ENCODE measurements around a stretch of chr2.

GRCh38 chr2:10758753-10759218 is 37.4 kb downstream of the ATP6V1C2 start:
- RRBS = 90% methylated on average over 1 of the region's 10 CpGs

- RRBS = no CpG with 5 or more reads among the region's 18 CpGs
These were observed 41.2 kb downstream of the ATP6V1C2 start for GRCh38 chr2:10762536-10763224.

DNA sequence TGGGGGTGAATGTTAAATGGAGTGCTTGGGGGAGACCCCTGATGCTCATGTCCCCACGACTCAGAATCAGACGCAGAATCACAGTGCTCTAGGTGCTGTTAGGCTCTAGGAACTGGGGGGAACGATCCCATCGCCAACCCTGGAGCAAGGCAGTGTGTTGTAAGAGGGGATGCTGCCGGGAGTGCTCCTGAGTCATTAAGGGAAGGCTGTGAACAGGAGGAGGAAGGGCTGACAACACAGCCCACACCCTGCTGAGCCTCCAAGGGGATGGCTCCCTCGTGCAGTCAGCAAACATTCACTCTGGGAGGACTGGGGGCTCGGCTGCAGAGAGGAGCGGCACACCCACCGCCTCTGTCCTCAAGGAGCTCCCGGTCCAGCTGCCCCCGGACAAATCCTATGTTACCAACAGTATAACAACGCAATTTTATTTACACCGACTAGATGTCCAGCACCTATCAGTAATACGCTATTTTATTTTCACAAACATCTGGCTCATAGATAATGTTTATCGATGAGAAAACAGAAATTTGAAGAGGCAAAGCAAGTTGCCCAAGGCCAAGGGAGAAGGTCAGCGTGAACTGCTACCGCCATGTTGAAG is 33.9 kb upstream of the KCNF1 start:
- RRBS = no CpG with 5 or more reads among the region's 17 CpGs

DNA sequence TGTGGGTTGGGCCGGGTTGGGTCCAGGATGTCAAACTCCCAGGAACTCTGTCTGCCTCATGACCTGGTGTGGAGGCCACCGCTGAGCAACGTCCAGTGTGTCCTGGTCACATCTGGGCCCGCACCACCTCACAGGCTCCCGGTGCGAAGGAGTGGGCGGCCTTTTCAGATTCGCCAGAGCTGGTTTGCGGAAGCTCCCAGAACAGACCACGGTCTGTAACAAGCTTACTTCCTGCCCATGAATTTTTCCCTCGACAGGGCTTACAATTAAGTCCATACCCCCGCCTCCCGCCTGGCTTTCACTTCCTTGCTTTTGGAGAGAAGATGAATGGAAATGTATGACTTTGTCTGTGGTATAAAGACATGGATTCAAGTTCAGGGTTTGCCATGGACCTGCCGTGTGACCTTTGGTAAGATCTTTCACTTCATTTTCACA is 31.2 kb upstream of the KCNF1 start:
- RRBS = no CpG with 5 or more reads among the region's 14 CpGs

- RRBS = 66% methylated on average over 1 of the region's 17 CpGs
These were observed 2.5 kb downstream of the KCNF1 start for GRCh38 chr2:10914068-10914723.

DNA sequence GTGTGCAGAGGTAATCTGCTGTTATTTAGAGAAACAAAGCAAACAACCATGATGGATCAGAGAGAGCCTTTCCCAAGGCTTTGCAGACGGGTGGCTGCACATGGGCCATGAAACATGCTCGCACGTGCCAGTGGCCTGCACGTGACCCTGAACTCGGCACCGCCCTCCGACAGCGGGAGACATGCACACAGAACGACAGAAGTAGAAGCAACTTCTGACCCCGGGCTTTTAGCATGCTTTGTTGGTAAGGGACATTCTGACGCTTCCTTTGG is 108.7 kb upstream of the C2orf50 start:
- RRBS = no CpG with 5 or more reads among the region's 11 CpGs

DNA sequence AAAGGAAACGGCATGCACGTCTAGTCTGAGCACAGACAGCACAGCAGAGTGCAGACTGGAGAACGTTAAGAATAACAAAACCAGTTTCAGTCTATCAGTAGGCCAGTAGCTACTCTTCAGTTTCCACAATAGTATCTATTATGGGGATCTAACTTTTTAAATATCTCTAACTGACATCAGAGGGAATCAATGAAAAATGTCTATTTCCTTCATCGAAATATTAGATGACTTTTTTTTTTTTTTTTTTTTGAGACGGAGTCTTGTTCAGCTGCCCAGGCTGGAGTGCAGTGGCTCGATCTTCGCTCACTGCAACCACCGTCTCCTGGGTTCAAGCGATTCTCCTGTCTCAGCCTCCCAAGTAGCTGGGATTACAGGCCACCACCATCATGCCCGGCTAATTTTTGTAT is 26.1 kb downstream of the SLC66A3 start:
- RRBS = no CpG with 5 or more reads among the region's 10 CpGs

DNA sequence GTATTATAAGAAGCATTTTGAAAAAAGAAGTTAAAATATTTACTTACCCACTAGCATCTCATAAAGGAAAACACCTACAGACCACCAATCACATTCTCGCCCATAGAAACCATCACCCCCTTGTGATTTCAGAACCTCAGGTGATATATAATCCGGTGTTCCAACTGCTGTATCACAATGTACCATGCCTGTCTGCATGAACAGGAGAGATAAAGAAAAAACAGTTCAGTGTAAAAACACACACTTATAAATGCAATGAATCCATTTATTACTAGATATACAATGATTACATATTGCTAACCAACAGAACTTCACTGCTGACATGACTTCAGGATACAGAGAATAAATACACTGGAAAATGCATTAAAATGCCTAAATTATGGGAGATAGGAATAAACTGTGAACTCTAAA is 71.9 kb downstream of the SLC66A3 start:
- RRBS = no CpG with 5 or more reads among the region's 2 CpGs

DNA sequence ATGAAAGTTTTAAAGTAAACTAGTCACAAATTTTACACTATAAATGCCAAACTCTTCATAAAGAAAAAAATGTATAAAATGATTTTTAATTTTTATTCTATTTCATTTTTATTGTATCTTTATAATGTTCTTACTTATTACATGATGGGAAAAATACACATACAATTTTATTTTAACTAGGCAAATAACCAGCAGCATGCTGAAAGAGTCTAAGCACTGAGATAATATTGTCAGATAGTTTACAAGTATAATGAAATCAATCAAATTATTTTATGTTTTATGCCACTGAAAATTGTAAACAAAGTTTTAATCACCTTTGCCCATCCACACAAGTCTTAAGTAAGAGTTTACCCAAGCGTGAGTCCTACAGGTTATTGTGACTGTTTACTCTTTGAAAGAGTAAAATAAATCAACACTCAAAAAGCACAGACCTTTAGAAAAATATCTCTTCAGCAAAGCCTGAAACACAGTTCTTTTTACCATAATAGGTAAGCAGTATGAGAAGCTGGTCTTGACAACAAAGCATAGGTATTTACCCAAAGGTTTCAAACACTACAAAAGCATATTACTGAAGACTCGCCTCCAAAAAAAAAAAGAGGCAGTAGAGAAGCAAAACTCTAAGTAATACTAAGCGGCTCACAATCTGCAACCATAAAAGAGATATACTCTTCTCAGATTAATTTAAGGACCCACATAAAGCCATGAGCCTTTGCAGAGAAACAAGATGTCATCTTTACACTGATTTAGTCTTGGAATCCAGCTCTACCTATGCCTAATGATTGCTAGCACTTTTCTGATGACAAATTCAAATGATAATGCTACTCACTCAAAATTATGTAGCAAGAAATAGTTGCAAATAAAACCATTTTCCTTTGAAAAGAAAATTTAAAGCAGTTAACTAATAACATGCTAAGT is 3.7 kb downstream of the ROCK2 start:
- RRBS = no CpG with 5 or more reads among the region's 3 CpGs

DNA sequence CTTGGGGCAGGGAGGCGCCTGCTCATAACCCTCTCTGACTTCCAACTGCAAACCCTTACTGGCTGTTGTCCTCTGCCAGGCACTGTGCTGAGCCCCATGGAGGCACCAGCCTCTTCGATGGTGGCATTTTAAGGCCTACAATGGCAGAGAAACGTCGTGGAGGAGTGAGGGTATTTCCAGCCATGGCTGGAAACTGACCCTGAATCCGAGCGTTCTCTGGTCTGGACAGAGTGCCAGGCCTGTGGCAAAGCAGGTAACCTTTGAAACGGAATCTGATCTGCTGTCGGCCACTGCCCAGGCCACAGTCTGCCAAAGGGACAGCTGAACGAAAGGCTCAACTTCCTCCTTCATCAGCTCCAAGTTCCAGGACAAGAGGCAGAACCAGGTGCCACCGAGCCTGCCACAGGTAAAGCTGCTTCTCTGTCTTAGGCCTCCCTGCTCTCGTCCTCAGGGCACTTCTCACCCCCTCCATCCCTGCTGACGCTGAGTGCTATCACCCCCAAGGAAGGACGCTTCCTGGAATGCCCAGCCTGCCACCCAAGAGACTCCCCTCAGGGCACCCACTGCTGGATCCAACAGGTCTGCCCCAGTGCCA is 27.1 kb upstream of the ROCK2 start:
- RRBS = no CpG with 5 or more reads among the region's 13 CpGs

DNA sequence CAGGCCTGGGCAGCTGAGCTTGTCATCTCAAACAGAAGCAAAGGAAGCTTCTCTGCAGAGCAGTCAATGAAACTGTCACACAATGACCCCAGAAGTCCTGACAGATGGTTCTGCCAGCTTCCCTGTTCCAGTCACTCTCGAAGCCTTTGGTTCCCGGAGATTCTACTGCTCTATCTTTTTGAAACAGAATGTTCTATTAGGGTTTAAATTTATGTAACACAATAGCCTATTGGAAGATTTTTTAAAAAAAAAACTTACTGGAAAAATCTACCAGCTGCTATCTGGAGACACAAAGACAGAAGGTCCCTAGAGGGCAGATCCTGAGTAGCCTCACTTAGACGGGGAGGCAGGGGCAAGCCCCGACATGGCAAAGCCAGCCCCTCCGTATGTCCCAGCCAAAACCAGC is 31.0 kb upstream of the ROCK2 start:
- RRBS = no CpG with 5 or more reads among the region's 5 CpGs

- RRBS = no CpG with 5 or more reads among the region's 12 CpGs
These were observed 50.9 kb upstream of the ROCK2 start for GRCh38 chr2:11395267-11395801.

GRCh38 chr2:11495584-11496256 is 29.8 kb upstream of the E2F6 start:
- RRBS = no CpG with 5 or more reads among the region's 29 CpGs

GRCh38 chr2:11508405-11508889 is 25.4 kb upstream of the GREB1 start:
- RRBS = no CpG with 5 or more reads among the region's 10 CpGs

DNA sequence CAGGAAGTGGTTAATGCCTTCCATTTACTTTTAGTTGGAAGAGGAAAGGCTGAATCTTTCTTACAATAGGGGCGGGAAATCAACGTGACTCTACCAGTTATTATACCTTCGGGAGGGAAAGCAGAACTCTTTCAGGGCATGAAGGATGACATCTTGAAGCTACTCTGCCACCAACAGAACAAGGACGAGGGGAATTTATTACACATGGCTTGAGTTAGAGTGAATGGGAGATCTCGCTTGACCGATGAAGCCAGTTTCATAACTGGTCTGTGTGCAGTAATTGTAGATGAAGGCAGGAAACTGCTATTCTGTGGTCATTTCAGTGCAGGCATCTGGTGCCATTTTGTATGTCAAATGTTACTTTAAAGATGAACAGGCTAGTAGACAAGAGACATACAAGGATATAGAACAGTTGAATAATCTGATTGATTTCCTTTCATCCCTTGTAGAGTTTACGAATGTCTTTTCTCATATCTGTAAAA is 20.5 kb downstream of the GREB1 start:
- RRBS = no CpG with 5 or more reads among the region's 7 CpGs

- RRBS = no CpG with 5 or more reads among the region's 9 CpGs
These were observed 35.5 kb downstream of the GREB1 start for GRCh38 chr2:11569375-11569731.

DNA sequence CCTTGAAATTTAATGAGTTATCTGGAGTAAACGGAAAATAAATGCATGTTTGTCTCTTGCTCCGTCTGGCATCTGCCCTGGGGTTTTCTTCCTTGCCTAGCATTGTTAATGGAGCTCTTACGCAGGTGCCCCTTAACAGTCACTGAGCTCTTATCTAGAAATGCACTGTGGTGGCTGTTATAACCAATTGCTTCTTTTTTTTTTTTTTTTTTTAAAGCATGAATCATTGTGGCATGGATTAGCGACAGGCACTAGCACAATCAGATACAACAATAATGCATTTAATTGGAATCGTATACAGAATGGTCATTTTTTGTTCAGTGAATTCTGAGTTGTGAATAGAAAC is 26.9 kb upstream of the LPIN1 start:
- RRBS = no CpG with 5 or more reads among the region's 5 CpGs

GRCh38 chr2:11765823-11766572 is 19.6 kb downstream of the LPIN1 start:
- RRBS = no CpG with 5 or more reads among the region's 9 CpGs

DNA sequence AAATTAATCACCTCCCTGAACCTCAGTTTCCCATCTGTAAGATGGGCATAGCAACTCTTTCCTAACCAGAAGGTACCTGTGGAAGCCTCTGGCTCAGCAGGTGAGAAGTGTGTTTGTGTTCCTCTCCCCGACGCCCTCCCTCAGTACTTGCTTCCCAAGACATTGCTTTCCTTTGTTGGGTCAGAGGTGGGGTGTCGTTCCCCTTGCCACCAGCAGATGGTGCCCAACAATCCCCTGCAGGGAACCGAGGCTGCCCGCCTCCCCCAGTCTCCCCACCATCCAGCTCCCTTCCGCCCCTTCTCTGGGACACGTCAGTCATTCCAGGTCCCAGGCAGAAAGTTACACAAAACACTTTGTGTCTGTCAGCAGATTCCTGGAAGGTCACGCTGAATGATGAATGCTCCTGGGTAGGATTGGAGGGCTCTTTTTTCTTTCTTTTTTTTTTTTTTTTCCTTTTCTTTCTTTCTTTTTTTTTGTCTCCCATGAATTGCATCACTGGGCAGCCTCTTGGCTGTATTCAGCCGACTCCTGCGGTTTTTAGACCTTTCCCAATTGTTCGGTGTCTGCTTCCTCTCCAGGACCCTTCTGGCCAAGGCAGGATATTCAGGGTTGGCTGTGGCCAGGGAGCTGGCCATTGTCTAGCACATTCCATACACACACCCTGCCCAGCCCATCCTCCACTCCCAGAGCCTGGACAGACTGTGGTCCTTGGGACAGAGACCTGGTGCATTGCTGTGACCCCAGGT is 117.3 kb downstream of the LPIN1 start:
- RRBS = no CpG with 5 or more reads among the region's 11 CpGs

Data from GM19240 (cell line).